Measurements from ENCODE around the genes SEM1, BHLHA15 and BRI3.

GRCh38 chr7:96415556-96415995, 93.7 kb upstream of the SLC25A13 start:
- RAMPAGE, long total RNA: no peak
- RRBS, 2 experiments: no CpG with 5 or more reads among the region's 3 CpGs
CAGE:
- cytosol, long polyA minus RNA: no peak
- cytosol, long polyA plus RNA: no peak
- long polyA plus RNA: no peak
- nucleolus, long total RNA: no peak
- nucleus, long polyA plus RNA: no peak
- nucleus, long total RNA: no peak

DNA sequence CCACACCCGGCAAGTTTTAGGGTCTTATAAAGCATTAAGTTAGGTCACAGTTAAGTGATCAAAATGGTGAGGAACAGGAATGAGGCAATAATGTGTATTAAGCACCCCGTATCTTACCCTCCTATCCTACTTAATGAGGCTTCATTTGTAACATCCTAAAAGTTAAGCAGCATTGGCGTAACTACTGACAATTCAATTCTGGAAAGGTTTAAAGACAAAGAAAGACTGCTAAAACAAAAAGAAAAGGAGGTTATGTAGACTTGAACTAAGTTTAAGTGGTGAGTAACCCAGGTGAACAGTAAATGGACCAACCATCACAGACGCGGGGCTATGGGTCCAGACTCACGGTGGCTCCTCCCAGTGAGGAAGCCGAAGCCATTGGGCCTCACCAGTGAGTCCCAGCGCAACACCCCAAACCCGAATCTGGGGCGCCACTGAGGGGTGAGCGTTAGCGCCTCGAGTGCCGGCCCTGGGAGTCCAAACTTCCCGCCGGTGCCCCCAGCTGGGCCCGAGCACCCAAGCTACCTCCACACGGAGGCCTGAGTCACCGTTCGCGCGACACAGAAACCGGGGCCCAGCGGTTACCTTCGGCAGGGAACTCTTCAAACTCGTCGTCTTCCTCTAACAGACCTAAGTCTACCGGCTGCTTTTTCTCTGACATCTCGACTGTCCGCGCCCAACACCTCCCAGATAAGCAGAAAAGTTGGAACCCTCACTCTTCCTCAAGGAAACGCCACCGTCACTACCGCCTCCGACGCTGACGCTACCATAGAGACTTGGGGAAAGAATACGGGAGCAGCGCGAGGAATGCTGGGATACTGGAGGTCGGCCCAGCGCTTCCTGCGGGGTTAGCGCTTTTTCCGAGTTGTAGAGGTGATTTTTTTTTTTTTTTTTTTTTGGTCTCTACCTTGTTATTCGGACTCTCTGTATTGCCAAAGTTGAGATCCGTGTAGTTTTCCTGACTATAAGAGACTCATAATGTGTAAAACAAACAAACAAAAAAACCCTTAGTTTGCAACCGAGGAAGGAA, at the start of gene SEM1:
SEM1 (minus strand) TSS at position 744 of the 1,030 bp plus-strand sequence.
- RAMPAGE, long total RNA: start-site peak on the minus strand centred at position 745 of the sequence, 67 bp wide, 2,101 and 2,401 reads in 2 replicates
- RRBS, 2 experiments: 2% methylated on average over 12 of the region's 48 CpGs
CAGE:
- cytosol, long polyA minus RNA: start-site peak on the minus strand centred at position 736 of the sequence, 6 bp wide, 84 reads
- cytosol, long polyA plus RNA: start-site peak on the minus strand centred at position 732 of the sequence, 93 bp wide, 3,564 and 3,692 reads in 2 replicates
- long polyA plus RNA: start-site peak on the minus strand centred at position 737 of the sequence, 83 bp wide, 1,642 and 2,570 reads in 2 replicates
- nucleolus, long total RNA: no peak
- nucleus, long polyA plus RNA: start-site peak on the minus strand centred at position 732 of the sequence, 93 bp wide, 2,164 and 2,353 reads in 2 replicates
- nucleus, long total RNA: no peak

DNA sequence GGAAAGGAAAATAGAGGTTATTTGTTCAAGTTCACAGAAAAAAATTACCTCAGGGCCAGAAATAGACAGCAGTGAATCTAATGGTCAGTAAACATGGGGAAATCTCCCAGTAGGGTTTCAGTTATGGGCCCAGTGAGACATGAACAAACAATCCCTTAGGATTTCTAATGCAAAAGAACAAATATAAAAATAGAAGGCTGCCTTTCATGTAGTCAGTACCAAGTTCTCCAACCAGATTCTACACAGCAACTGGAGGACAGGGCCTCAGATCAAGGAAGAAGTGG, 85.2 kb upstream of the SEM1 start:
- RAMPAGE, long total RNA: no peak
CAGE:
- cytosol, long polyA minus RNA: no peak
- cytosol, long polyA plus RNA: no peak
- long polyA plus RNA: no peak
- nucleolus, long total RNA: no peak
- nucleus, long polyA plus RNA: no peak
- nucleus, long total RNA: no peak

- RAMPAGE, long total RNA: no peak
- RRBS, 2 experiments: 2 to 3% methylated on average over 7 of the region's 11 CpGs
CAGE:
- cytosol, long polyA minus RNA: no peak
- cytosol, long polyA plus RNA: no peak
- long polyA plus RNA: no peak
- nucleolus, long total RNA: no peak
- nucleus, long polyA plus RNA: no peak
- nucleus, long total RNA: no peak
Measured at GRCh38 chr7:97027182-97027520, 2.5 kb upstream of the DLX5 start.

DNA sequence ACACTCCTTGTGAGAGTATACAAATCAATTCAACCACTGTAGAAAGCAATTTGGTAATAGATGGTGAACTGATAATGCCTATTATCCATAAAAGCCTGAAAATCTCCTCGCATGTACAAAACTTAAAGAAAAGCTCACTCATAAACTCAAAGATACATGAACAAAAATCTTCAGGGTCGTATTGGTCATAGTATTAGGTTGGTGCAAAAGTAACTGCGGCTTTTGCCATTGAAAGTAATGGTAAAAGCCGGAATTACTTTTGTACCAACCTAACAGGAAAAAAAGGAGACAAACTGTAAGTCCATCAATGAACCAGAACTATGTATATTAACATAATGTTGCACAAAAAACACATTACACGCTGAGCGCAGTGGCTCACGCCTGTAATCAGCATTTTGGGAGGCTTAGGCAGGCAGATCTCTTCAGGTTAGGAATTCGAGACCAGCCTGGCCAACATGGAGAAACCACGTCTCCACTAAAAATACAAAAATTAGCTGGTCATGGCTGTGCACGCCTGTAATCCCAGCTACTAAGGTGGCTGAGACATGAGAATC, 173.9 kb downstream of the SDHAF3 start:
- RAMPAGE, long total RNA: no peak
- RRBS, 2 experiments: no CpG with 5 or more reads among the region's 10 CpGs
CAGE:
- cytosol, long polyA minus RNA: no peak
- cytosol, long polyA plus RNA: no peak
- long polyA plus RNA: no peak
- nucleolus, long total RNA: no peak
- nucleus, long polyA plus RNA: no peak
- nucleus, long total RNA: no peak

DNA sequence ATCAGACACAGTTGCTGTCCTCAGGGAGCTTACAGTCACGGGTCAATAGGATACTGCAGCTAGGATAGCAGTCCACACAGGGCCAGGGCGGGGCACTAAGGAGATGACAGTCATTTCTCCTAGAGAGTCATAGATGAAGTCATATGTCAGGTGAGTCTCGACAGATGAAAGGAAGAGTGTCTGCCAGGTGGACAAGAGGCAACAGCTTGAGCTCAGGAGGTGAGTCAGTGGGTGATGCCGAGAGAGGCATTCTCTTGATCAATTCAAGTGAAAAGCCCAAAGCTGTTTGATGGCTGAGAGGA, 486 bp upstream of the LMTK2 start:
- RAMPAGE, long total RNA: no peak
- RRBS, 2 experiments: no CpG with 5 or more reads among the region's 4 CpGs
CAGE:
- cytosol, long polyA minus RNA: no peak
- cytosol, long polyA plus RNA: no peak
- long polyA plus RNA: no peak
- nucleolus, long total RNA: no peak
- nucleus, long polyA plus RNA: no peak
- nucleus, long total RNA: no peak

DNA sequence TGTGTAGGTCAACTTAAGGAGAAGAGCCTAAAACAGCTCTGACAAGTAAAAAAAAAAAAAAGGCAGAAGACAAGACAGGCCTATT, 293 bp upstream of the LMTK2 start:
- RAMPAGE, long total RNA: no peak
CAGE:
- cytosol, long polyA minus RNA: no peak
- cytosol, long polyA plus RNA: no peak
- long polyA plus RNA: no peak
- nucleolus, long total RNA: no peak
- nucleus, long polyA plus RNA: no peak
- nucleus, long total RNA: no peak

GRCh38 chr7:98137622-98138131, 31.0 kb downstream of the LMTK2 start:
- RAMPAGE, long total RNA: no peak
- RRBS, 2 experiments: no CpG with 5 or more reads among the region's 5 CpGs
CAGE:
- cytosol, long polyA minus RNA: no peak
- cytosol, long polyA plus RNA: no peak
- long polyA plus RNA: no peak
- nucleolus, long total RNA: no peak
- nucleus, long polyA plus RNA: no peak
- nucleus, long total RNA: no peak

GRCh38 chr7:98202336-98203090, 8.7 kb upstream of the BHLHA15 start:
- RAMPAGE, long total RNA: no peak
- RRBS, 2 experiments: no CpG with 5 or more reads among the region's 14 CpGs
CAGE:
- cytosol, long polyA minus RNA: no peak
- cytosol, long polyA plus RNA: no peak
- long polyA plus RNA: no peak
- nucleolus, long total RNA: no peak
- nucleus, long polyA plus RNA: no peak
- nucleus, long total RNA: no peak

DNA sequence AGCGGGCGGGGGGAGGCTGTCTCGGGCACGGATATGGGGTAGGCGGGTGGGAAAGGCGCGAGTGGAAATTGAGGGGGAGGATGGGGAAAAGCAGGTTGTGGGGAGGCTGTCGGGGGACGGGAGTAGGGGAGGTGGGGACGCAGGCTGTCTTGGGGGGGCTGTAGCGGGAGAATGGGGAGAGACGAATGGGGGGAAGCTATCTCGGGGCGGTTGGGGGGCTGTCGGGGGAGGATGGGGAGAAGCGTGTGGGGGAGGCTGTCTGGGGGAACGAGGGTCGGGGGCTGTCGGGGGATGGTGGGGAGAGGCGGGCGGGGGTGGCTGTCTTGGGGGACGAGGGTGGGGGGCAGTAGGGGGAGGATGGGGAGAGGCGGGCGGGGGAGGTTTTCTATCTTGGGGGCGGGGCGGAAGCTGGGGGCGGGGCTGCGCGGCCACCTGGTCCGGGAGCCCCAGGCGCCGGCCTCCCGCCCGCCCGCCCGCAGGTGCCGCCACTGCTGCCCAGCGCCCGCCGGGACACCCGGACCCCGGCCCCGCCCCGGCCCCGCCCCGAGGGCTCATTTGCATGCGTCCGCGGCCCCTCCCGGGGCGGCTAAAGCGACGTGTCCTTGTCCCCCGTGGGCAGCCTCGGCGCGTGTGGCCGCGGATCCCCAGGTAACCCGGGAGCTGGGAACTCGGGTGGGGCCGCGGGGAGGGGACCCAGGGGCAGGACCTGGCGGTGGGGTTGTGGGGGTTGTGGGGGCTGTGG, at the start of gene BHLHA15:
BHLHA15 (plus strand) TSS at position 589 of the 742 bp plus-strand sequence.
- RAMPAGE, long total RNA: no peak
- RRBS, 2 experiments: 2 to 4% methylated on average over 23 to 26 of the region's 64 CpGs
CAGE:
- cytosol, long polyA minus RNA: no peak
- cytosol, long polyA plus RNA: no peak
- long polyA plus RNA: no peak
- nucleolus, long total RNA: no peak
- nucleus, long polyA plus RNA: no peak
- nucleus, long total RNA: no peak

- RAMPAGE, long total RNA: no peak
- RRBS, 2 experiments: 42 to 62% methylated on average over 3 to 5 of the region's 14 CpGs
CAGE:
- cytosol, long polyA minus RNA: no peak
- cytosol, long polyA plus RNA: no peak
- long polyA plus RNA: no peak
- nucleolus, long total RNA: no peak
- nucleus, long polyA plus RNA: no peak
- nucleus, long total RNA: no peak
Measured at GRCh38 chr7:98240770-98241323, 11.2 kb downstream of the TECPR1 start.

DNA sequence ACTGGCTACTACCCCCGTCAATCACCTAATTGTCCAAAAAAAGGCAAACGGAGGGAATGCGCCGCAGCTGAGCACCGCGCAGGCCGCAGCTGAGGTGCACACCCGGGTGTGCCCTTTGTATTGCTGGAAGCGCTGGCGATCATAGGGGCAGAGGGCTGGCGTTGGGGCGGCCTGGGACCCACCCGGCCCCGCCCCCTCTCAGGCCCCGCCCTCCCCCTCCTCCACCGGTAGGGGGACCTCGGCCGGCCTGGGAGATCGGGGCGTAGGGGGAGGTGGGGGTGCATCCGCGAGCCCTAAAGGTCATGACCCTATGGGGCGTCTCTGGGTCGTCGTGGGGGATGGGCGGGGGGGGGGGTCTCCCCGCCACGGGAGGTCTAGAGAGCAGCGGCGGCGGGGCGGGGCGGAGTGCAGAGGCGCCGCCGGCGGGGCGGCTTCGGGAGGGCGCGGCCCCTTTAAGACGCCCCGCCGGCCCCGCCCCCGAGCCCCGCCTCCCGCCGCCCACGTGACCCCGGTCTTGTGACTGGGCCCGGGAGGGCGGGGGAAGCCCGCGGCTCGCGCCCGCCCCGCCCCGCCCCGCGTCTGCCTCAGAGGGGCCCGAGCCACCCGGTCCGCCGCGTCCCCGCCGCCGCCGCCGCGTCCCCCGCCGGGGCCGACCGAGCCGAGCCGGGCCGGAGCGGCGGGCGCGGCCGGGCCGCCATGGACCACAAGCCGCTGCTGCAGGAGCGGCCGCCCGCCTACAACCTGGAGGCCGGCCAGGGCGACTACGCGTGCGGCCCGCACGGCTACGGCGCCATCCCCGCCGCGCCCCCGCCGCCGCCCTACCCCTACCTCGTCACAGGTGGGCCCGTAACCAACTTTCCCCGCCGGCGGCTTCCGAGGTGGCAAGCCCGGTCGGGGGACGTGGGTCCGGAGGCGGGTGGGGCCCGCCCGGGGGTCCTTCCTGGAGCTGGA, at the start of gene BRI3:
BRI3 (plus strand) TSS at position 587 of the 951 bp plus-strand sequence.
- RAMPAGE, long total RNA: no peak
- RRBS, 2 experiments: 1 to 2% methylated on average over 46 of the region's 118 CpGs
CAGE:
- cytosol, long polyA minus RNA: start-site peak on the plus strand centred at position 595 of the sequence, 19 bp wide, 201 reads
- cytosol, long polyA plus RNA: start-site peak on the plus strand centred at position 589 of the sequence, 8 bp wide, 637 and 364 reads in 2 replicates
- long polyA plus RNA: start-site peak on the plus strand centred at position 555 of the sequence, 76 bp wide, 607 and 535 reads in 2 replicates
- nucleolus, long total RNA: start-site peak on the plus strand centred at position 558 of the sequence, 78 bp wide, 89 reads
- nucleus, long polyA plus RNA: start-site peak on the plus strand centred at position 589 of the sequence, 8 bp wide, 191 and 388 reads in 2 replicates
- nucleus, long total RNA: no peak

DNA sequence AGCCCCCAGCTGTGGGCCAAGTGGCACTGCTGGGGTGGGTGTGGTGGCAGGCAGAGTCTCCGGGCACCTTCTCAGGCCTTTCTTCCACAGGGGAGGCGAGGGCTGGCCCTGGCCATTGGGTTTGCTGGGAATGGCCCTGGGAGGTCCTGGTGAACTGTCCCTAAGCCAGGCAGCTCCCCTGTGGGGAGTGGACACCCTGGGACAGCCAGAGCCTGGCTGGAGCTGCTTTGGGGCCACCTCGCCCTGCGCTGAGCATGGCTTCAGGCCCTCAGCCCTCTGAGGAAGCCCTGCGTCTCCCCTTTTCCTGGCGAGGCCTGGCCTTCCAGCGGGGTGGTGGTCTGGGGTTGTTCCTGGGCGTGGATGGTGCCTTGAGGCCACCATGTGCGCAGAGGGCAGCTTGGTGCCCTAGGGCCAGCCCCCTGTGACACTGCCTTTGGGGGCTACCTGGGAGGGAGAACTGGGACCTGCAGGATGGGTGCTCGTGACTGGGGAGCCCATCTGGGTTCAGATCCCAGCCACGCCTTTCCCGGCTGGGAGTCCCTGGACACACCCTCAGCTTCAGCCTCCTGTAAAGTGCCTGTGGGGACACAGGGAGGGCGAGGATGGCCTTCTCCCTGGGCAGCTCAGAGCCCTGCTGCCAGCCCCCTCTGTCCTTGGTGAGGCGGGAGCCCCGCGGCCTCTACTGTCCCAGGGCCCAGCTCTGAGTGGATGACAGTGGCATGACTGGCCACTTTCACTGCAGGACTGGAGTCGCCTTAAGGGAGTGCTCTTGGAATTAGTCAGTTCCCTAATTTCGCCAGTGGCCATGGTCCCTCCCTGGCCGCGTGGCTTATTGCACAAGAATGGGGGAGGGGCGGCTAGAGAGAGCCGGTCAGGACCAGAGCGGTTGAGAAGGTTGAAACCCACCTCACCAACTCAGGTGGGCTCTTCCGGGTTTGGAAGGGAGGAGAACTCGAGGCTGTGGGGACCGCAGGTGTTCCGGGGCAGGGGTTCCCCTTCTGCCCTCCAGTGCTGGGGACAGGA, 4.4 kb downstream of the BRI3 start:
- RAMPAGE, long total RNA: no peak
- RRBS, 2 experiments: 74 to 84% methylated on average over 4 of the region's 27 CpGs
CAGE:
- cytosol, long polyA minus RNA: no peak
- cytosol, long polyA plus RNA: no peak
- long polyA plus RNA: no peak
- nucleolus, long total RNA: no peak
- nucleus, long polyA plus RNA: no peak
- nucleus, long total RNA: no peak

- RAMPAGE, long total RNA: no peak
- RRBS, 2 experiments: no CpG with 5 or more reads among the region's 9 CpGs
CAGE:
- cytosol, long polyA minus RNA: no peak
- cytosol, long polyA plus RNA: no peak
- long polyA plus RNA: no peak
- nucleolus, long total RNA: no peak
- nucleus, long polyA plus RNA: no peak
- nucleus, long total RNA: no peak
Measured at GRCh38 chr7:98305188-98305910, 23.9 kb downstream of the BRI3 start.

DNA sequence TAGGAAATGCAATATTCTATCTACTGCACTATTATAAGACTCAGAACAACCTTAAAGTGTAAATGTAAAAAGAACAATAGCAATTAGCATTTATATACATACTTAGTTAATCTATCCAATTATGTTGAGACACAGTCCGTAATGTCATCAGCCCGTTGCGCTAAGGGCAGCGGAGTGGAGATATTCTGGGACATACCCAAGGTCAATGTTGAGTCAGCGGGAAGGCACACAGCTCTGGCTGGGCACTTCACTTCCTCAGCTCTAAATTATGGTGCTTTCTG, 43.3 kb downstream of the BAIAP2L1 start:
- RAMPAGE, long total RNA: no peak
- RRBS, 2 experiments: no CpG with 5 or more reads among the region's 5 CpGs
CAGE:
- cytosol, long polyA minus RNA: no peak
- cytosol, long polyA plus RNA: no peak
- long polyA plus RNA: no peak
- nucleolus, long total RNA: no peak
- nucleus, long polyA plus RNA: no peak
- nucleus, long total RNA: no peak

DNA sequence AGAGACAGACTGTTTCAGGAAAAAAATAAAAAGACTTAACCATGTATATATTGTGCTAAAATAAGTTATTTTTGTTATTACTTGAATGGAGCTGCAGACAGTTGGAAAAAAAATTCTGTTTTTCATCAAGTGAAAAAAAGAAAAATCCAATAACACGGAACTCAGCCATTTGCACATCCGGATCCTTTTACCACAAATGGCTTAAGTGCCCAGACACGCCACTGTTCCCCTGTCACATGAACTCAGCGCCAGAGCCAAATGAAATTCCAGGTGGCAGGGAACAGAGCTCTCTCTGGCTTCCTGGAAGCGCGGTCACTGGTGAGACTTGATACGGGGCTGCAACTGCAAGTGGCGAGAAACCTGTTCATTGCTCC, 60.9 kb upstream of the NPTX2 start:
- RAMPAGE, long total RNA: no peak
- RRBS, 2 experiments: no CpG with 5 or more reads among the region's 8 CpGs
CAGE:
- cytosol, long polyA minus RNA: no peak
- cytosol, long polyA plus RNA: no peak
- long polyA plus RNA: no peak
- nucleolus, long total RNA: no peak
- nucleus, long polyA plus RNA: no peak
- nucleus, long total RNA: no peak

GRCh38 chr7:98619457-98620251, 2.6 kb downstream of the NPTX2 start:
- RAMPAGE, long total RNA: no peak
- RRBS, 2 experiments: 6 to 12% methylated on average over 3 of the region's 26 CpGs
CAGE:
- cytosol, long polyA minus RNA: no peak
- cytosol, long polyA plus RNA: no peak
- long polyA plus RNA: no peak
- nucleolus, long total RNA: no peak
- nucleus, long polyA plus RNA: no peak
- nucleus, long total RNA: no peak

DNA sequence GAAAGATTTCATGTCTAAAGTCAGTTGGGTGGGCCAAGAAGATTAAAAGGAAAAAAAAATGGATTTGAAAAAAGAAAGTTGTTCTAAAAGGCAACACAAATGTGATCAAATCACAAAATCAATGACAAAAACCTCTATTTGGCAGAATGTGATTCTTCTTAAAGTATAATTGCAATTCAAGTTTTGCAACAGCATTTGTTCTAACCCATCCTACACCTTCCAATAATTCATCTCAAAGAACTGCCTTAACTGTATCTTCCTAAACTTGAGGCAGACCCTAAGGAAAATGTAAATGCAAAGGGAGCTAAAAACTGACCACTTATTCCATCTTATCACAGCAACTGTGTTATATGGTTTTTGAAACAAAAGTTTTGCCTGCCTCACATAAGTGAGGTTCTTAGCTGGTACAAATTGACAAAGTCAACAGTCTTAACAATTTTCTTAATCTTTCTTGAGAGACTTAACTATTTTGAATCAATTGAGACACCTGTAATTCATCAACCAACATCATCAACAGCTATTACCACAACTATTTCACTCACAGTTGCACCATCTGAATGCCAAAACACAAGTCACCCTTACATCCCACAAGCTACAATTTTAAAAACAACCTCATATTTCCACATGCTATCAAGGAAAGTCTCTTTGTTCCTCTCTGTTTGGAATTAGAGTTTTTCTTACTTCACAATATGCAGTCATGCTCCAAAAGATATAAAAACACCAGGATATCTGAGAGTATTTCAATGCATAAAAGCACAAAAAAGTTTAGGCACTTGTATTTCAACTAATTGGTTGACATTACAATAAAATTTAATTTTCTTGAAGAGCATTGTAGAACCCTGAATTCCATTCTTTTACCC, 5.0 kb downstream of the SMURF1 start:
- RAMPAGE, long total RNA: no peak
CAGE:
- cytosol, long polyA minus RNA: no peak
- cytosol, long polyA plus RNA: no peak
- long polyA plus RNA: no peak
- nucleolus, long total RNA: no peak
- nucleus, long polyA plus RNA: no peak
- nucleus, long total RNA: no peak

- RAMPAGE, long total RNA: no peak
- RRBS, 2 experiments: no CpG with 5 or more reads among the region's 8 CpGs
CAGE:
- cytosol, long polyA minus RNA: no peak
- cytosol, long polyA plus RNA: no peak
- long polyA plus RNA: no peak
- nucleolus, long total RNA: no peak
- nucleus, long polyA plus RNA: no peak
- nucleus, long total RNA: no peak
Measured at GRCh38 chr7:99330368-99330933, 4.8 kb downstream of the ARPC1A start.

DNA sequence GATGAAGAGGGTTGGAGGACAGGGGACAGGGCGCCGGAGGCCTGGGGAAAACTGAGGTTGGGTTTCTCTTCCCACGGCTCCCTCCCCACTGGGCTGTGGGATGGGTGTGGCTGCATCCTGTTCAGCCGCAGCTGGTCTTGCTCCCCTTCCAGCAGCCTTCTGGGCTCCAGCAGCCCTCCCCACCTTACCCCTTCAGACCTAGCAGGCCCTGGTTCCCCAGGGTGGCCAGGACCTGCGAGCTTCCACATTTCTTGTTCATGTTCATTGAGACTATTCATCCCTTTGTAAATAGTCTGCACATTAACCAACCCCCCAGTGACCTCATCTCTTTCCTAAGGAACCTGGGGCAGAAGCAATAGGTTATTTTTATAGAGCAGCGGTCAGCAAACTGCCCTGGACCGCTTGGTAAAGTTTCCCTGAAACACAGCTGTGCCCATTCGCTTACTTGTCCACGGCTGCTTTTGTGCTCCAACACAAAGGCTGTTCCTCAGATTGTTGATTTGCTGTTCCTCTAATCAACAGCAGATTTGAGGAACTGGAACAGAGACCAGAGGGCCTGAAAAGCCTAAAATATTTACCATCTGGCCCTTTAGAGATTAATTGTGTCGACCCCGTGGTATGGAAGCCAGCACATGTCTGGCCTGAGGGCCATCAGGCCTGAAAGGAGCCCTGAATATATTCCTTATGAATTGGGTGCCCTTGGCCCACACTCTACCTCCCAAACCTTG, 6.3 kb downstream of the ZNF789 start:
- RAMPAGE, long total RNA: no peak
- RRBS, 2 experiments: no CpG with 5 or more reads among the region's 11 CpGs
CAGE:
- cytosol, long polyA minus RNA: no peak
- cytosol, long polyA plus RNA: no peak
- long polyA plus RNA: no peak
- nucleolus, long total RNA: no peak
- nucleus, long polyA plus RNA: no peak
- nucleus, long total RNA: no peak